Mesenchymal stem cell of adipose (primary cell): ENCODE measurements around the genes ENO1 and SLC2A7.

GRCh38 chr1:8169781-8170611 is 143.9 kb upstream of the ERRFI1 start:
- CAGE, long polyA plus RNA = no peak

DNA sequence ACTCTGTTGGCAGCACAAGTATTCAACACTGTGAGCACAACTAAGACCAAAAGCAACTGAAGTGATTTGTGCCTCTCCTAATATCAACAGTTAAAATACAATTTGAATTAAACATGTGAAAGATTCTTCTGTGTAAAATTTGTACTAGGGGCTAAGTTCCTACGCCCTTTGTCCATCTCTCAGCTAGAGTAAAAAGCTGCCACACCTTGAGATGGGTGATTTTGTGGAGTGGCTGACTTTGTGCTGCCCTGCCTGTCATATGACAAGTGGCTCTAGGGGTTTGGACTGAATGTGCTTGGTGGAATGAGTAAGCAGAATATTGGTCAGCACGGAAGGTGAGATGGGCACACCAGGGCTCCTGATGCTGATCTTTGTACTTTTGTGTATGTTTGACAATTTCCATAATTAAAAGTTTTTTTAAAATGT is 133.7 kb upstream of the SLC45A1 start:
- CAGE, long polyA plus RNA = no peak

DNA sequence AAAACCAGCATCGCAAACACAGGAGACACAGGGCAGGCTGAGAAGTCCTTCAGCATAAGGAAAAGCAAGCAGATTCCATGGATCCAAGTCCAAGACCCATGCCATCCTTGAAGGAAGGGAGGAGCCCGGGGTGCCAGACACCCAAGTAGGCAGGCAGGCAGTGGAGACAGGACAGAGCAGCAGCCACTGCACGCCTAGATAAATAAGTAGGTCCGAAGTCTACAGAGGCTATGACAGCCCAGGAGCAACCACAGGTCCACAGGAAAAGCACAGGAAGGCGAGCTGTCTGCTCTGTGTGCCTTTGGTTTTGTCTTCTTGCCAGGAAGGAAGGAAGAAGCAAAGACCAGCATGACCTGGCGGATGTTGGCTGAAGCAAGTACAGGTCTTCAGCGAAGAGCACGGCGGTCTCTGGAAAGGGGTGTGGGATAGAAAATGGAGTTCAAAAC is 76.4 kb upstream of the SLC45A1 start:
- CAGE, long polyA plus RNA = no peak

GRCh38 chr1:8293907-8294360 is 24.0 kb upstream of the SLC45A1 start:
- CAGE, long polyA plus RNA = no peak

- CAGE, long polyA plus RNA = no peak
Measured at GRCh38 chr1:8347610-8348149, 29.8 kb downstream of the SLC45A1 start.

DNA sequence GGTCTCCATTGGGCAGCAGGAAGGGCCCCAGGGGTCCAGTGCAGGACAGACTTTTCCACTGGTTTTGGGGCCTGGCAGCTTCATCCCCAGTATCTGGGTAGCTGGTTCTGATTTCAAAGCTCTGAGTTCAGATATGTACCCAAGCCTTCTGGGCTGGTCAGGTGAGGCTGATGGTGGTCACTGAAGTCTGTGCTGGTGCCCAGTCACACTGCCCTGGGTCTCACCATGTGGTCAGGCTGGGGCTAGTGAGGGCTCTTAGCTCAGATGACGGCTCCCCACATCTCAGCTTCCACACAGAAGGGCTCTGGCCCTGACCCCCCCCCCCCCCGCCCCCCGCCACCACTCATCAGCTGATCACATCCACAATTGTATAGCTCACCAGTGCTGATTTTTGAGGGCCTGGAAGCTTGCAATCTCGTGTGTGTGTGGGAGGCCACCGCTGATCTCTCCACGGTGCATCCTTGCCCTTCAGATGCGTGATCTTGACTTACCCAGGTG is 32.5 kb downstream of the SLC45A1 start:
- CAGE, long polyA plus RNA = no peak

DNA sequence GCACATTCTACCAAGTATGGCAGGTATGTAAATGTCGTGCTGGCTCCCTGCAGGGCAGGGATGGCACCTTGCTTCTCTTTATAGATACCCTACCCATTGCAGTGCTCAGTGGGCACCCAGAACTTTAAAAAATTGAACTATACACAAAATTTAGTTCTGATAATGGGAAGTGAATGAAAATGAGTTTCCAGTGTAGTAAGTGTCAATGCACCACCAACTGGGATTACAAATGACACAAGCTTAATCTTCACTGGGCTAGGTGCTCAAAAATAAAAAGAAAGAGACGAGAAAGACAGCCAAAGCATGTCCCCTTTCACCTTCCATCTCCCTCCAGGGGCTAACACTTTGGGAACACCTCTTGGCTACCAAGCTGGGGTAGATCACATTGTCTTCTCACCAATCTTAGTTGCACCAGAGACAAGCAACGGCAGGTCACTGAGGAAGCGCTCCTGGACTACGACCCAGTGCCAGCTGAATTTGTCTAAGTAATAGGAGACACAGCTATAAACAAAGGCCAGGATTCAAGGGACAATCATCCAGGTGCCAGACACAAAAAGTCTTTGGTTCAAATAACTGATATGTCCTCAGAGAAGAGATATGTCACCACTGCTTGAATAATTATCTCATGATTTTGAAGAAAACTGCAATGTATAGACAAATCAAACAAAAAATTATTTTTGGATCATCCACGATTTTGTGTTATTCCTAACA is 100.3 kb downstream of the SLC45A1 start:
- CAGE, long polyA plus RNA = no peak

DNA sequence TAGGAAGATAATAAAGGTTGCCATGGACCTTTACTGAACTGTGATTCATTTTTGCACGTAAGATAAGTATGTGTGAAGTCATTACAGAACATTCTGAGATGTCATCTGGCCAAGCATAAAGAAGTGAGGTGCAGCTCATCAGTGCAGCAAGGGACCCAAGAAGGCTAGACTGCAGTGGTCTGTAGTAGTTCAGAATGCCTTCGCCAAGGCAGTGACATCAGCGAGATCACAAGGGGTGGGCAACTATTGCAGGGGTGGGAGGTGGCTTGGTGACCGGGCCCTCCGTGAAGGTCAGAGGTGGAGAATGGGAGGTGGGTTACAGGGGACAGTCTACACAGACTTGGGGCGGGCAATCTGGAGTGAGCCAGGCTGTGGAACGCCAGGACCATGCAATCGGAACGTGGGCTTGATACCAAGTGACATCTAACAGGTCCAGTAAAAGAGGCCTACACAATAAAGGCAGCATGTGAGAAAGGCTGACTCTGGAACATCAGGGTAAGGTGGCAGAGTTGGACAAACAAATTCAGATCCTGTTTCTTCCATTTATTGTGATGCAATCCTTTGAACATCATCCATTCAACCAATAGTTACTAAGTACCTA is 107.4 kb downstream of the SLC45A1 start:
- CAGE, long polyA plus RNA = no peak

GRCh38 chr1:8816599-8817559 is 561 bp downstream of the RERE start:
- CAGE, long polyA plus RNA = no peak

DNA sequence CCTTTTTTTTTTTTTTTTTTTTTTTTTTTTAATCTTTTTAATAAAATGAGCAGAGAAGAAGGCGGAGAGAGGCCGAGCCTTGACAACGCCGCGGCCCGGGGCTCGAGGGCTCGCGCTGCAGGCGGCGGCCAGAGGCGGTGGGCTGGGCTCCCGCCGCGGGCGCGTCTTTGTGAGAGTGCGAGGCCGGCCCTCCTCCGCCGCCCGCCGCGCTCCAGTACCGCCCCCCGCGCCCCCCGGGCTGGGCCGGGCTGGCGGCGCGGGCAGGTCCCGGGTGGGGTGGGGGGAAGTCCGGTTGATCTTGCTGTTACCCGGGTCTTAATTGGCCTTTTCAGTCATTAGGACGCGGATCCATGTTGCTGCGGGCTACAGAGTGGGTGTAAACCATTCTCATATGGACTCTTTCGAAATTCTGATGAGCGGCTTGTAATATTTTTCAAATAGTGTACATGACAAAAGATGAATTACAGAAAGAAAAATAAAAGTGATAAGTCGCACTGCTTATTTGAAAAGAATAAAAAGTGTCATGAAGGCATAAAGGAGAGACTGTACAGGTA is 462 bp upstream of the RERE start:
- CAGE, long polyA plus RNA = no peak

- CAGE, long polyA plus RNA = no peak
Measured at GRCh38 chr1:8870672-8871586, 7.6 kb downstream of the ENO1 start.

GRCh38 chr1:8878550-8879594 is at the start of gene ENO1:
ENO1 (minus strand) TSS chr1:8878686.
- CAGE, long polyA plus RNA = no peak

DNA sequence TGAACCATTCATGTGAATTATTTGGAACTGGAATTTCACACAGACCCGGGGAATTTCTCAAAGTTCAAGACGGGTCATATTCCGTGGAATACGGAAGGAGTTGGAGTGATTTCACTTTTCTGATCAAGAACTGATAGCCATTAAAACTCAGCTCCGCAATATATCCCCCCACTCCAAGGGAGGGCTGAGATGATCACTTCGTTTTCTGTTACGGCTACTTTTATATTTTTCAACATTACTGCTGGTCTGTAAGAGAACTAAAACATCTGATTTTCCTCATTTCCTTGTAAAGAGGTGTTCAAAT is 1.1 kb upstream of the ENO1 start:
- CAGE, long polyA plus RNA = no peak

GRCh38 chr1:8986728-8987223 is 39.4 kb downstream of the SLC2A7 start:
- CAGE, long polyA plus RNA = no peak

- CAGE, long polyA plus RNA = no peak
Measured at GRCh38 chr1:9026147-9026666, at the start of gene SLC2A7. SLC2A7 (minus strand) TSS chr1:9026423.

DNA sequence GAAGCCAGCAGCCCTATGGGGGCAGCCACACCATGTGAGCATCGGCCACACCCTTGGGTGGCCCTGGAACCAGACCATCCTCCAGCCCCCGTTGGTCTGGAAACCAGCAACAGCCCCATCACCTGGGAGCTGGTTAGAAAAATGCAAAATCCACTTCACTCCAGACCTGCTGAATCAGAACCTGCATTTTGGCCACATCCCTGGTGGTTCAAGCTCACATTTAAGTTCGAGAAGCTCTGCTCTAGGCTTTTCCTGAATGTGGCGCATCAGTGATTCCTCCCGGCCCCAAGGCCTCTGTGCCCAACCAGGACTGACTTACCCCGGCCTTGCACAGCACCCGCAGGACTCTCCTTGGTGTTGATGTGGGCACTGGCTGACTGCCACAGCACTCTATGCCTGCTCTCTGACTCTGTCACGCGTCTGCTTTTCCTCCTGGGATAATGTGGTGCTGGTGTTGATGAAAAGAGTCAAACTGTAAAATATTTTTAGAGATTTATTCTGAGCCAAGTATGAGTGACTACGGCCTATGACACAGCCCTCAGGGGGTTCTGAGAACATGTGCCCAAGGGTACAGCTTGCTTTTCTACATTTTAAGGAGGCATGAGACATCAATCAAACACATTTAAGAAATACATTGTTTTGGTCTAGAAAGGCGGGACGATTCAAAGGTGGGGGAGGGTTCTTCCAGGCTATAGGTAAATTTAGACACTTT is 15.4 kb upstream of the SLC2A5 start:
- CAGE, long polyA plus RNA = no peak

DNA sequence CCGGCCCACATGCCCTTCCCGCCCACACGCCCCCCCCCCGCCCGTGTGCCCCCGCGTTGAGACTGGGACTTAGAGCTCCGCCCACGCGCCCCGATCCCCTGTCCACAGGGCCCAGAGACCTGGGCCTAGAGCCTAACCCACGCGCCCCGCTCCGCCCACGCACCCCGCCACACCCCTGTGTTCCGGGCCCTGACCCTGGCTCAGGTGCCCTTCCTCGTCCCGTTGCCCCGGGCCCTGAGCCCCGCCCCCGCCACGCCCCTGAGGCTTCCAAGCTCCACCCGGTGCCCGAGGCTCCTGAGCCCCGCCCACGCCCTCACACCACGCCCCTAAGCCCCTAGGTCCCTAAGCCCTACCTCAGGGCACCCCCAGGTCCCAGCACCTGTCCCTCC is 454 bp upstream of the GPR157 start:
- CAGE, long polyA plus RNA = no peak

- CAGE, long polyA plus RNA = no peak
Measured at GRCh38 chr1:9129751-9130121, 834 bp upstream of the GPR157 start.

DNA sequence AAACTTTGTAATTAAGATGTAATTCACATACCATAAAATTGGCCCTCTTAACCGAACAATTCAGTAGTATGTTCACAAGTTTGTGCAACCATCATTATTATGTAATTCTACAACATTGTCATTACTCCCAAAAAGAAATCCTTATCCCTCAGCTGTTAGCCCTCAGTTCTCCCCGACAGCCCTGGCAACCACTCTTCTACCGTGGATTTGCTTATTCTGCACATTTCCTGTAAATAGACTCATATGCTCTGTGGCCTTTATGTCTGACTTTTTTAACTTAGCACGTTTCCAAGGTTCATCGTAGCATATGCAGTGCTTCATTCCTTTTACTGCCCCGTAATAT is 1.2 kb upstream of the GPR157 start:
- CAGE, long polyA plus RNA = no peak

DNA sequence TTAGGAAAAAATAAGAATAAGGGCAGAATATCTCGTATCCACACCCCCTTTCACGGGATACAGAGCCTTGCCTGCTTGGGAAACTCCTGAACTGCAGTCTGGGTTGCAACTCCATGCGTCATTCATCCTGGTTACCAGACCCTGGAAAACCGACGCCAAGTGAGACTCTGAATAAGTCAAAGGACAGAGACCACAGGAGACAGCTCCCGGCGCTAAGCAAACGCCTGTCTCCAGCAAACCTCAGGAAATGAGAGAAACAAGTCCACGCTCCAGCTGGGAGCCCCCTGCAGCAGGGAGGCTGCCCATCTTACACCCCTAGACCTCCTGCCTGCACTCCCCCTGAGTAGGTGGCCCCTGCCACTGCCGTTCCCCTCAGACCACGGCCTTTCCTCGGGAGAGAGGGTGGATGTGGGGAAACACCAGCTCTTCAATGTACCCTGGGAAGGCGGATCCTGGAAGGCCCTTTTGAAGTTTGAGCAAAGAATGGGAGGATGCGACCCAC is 37.5 kb upstream of the GPR157 start:
- CAGE, long polyA plus RNA = no peak